Endodermal cell (in vitro differentiated cells): ENCODE results near the gene SYNJ1.

DNA sequence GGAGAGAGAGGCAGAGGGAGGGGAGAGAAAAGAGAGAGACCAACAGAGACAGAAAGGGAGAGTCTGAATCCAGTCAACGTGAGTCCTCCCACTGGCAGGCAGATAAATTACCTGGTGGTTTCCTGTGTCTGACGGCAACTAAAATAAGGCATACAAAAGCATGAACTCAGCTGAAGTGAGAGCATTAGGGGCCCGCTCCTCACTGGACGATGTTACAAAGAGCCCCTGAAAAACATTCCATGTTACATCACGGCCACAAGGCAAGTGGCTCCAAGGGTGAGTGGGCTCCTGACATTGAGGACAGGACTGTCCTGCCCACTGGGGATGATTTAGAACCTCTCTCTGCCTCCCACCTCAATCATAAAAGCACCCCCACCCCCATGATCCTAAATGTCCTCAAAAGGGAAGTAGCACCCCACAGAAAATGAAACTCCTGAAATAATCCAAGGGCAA, 66.7 kb upstream of the TIAM1 start:
- PRO-cap = no peak

DNA sequence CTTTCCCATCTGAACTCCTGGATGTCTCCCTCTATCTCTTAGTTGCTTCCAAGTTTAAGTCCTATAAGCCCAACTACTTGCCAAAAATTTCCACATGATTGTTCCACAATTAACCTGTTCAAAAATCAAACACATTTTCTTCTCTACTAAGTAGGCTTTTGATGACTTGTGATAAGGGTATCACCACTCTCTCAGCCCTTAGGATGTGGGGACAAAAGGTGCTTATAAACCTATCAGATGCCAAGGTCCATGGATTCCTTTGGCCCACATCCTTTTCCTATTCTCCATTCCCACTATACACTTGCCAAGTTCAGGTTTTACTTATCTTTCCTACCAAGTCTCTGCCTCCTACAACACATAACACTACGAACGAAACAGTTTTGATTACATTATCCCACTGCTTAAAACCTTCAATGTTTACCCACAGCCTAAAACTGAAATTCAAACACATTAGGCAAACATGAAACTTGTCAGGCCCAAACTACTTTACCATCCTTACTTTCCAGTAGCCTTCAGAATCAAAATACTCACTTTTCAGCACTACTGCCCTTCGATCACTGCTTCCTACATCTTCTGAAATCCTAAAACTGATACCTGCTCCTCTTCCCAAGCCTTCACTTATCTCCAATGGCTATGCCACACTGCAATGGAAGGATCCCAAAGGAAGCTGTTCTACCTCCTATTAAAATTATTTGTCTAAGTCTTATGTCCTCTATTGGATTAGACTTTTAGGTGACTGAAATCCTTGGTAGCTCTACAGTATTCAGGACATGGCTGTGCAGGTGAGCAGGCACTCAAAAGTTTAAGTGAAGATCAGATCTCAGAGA, 3.0 kb downstream of the SCAF4 start:
- PRO-cap = no peak

GRCh38 chr21:31888989-31889488, 16.2 kb downstream of the HUNK start:
- PRO-cap = no peak

GRCh38 chr21:32378666-32379487, 13.9 kb downstream of the URB1 start:
- PRO-cap = no peak

DNA sequence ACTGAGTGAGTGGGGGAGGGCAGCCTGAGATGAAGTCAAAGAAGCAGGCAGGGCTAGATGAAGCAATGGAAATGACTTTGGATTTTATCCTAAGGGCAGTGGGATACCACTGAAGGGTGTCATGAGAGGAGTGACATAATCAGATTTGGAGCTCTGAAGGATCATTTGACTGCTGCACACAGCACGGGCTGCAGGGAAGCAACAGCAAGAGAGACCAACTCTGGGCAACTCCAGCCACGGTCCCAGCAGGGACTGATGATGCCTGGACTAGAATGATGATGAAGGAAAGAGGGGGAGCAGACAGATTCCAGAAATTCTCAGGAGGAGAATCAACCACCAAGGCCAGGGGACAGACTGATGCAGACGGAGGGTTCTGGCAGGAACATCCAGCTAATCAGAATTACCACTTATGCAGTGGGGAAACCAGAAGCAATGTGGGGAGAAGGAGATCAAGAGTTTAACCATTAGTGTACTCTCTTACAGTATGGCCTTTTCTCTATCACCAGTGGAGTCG, 3.5 kb downstream of the URB1 start:
- PRO-cap = no peak

GRCh38 chr21:32494783-32495851, 82.6 kb downstream of the EVA1C start:
- PRO-cap = no peak

DNA sequence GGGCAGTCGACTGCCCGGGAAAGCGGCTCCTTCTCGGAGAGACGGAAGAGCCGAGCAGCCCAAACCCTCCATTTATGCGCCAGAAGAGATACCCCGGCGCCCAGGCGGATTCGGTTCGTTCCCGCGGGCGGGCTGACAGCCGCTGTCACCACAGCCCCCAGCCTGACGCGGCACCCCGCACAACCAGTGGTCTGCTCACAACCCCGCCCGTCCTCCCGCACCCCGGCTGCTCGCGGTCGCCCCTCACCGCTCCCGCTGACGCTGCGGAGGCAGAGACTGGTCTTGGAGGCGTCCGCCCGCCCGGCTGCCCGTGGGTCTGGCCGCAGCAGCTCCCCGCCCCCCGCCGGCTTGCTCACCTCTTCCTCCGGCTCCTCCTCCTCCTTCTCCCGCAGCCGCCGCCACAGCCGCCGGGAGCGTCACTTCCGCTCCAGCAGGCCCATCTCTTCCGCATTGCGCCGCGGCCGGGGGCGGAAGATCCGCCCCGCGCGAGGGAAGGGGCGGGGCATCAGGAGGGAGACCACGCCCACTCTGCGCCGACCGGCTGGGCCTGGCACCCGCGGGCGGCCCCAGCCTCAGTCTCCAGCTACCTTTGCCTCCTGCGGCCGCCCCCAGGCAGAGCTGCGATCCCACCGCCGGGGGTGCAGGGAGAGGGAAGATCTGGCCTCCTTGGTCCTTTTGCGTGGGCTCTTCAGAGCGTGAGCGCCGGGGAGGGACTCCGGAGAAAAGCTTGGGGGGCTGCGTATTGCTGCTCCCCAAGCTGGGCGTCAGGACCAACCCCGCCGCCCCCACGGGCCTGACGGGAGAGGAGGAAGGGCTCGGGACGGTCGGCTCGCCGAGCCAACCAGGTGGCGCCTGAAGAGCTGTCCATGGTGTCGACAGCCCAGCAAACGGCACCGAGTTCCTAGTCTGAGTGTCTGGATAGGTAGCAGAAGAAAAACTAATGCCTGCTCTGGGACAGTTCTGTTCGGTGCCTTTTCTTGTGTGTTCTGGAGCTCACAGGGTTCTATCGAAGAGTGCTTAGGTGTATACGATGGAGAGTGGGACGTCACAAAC, at the start of gene SYNJ1:
Gene SYNJ1 (minus strand): TSS at position 424 of the 1,053 bp plus-strand sequence.
- PRO-cap = bidirectional peak, plus-strand start at position 575 of the sequence, minus-strand start at position 318 of the sequence

- PRO-cap = no peak
These were observed 10.4 kb upstream of the OLIG1 start for GRCh38 chr21:33059544-33059903.

DNA sequence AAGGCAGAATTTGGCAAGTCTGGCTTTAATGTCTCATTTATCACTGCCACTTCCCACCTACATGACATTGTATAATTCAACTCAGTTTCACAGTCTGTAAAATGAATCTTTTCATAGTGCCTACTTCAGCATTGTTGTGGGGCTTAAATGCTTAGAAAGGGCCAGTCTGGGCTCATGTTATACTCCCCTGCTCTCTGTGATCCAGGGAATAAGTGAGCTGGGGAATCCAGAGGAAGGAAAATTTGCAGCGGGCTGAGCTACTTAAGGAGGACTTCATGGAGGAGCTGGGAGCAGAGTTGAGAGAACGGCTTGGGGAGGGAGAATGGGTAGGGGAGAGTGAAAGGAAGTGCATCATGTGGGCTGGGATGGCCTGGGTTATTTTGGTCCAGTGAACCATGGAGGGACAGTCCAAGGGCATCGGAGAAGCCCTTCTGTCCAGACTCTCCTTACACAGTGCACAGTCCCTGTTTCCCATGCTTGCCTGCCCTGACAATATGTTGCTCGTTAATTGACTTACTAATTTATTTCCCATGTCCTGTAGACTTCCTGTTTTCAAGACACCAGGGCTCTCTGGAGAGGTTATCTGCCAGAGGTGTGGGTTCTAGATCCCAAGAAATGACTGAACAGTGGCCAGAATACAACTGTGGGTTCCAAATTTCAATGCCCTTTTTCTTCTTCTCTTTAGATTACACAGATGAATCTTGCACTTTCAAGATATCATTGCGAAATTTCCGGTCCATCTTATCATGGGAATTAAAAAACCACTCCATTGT, 14.7 kb downstream of the IFNAR2 start:
- PRO-cap = no peak

- PRO-cap = no peak
These were observed 2.9 kb downstream of the IL10RB start for GRCh38 chr21:33268760-33269688.

DNA sequence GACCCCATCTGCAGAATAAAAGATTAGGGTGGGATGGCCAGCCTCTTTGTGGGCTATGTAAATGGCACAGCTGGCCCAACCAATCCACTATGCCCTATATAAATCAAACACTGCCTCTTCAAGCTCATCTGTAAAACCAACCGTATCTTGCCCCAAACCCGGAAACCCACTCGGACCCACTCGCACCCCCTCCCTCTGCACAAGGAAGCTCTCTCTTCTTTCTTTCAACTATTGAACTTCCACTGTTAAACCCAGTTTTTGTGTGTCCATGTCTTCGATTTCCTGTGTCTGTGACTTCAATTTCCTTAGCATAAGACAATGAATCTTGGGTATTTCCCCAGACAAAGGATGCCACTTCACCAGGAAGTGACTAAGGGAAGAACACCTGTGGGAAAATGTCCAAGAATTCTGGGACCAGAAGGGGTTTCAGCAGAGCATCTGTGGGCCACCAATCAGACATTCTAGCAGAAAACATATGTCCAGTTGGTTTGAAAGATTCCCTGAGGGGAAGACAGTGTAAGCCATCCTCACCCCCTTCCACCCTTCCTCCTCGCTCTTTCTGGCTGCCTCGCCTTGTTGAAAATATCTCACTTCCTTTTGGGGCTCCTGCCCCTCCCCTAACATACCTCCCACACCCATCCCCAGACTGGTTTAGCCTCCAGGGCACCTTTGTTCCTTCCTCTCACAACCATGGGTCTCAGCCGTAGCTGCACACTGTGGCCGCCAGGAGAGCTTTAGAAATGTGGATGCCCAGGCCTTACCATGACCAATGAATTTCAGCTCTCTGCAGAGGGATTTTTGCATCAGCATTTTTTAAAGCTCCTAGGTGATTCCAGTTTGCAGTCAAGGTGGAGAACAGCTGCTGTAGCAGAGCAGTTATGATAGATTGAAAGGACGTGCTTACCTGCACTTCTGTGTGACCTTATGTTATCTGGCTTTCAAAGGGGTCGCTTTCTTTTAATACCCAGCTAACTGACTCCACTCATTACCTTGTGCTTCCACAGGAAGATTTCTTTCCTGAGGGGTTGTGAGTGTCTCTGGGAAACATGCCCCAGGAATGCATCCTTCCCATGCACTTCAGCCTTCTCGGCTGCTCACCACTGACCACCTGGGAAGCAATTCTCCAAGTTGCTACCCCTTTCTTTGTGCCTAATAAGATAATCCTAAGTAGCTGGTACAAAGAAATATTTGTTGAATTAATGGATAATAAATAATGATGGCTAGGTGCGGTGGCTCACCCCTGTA, 25.4 kb upstream of the IFNAR1 start:
- PRO-cap = no peak

GRCh38 chr21:33317664-33317863, 7.2 kb upstream of the IFNAR1 start:
- PRO-cap = no peak

GRCh38 chr21:33410918-33411814, 8.0 kb downstream of the IFNGR2 start:
- PRO-cap = no peak

- PRO-cap = no peak
These were observed 25.5 kb downstream of the IFNGR2 start for GRCh38 chr21:33428238-33429501.

DNA sequence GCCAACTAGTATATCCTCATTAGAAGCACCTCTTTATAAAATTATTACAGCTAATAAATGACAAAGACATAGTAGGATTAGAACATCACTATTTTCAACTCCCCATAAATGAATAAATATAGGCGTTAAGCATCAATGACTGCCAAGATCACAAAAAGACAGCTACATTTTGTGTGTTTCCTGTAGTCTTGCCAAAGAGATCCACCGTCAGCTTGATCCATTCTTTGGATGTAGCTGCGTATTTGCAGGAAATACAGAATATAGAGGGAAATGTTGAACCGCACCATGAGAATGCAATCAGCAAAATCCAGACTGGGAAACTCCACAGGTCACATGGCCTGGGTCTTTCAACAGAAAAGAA, 102.6 kb downstream of the ITSN1 start:
- PRO-cap = no peak

DNA sequence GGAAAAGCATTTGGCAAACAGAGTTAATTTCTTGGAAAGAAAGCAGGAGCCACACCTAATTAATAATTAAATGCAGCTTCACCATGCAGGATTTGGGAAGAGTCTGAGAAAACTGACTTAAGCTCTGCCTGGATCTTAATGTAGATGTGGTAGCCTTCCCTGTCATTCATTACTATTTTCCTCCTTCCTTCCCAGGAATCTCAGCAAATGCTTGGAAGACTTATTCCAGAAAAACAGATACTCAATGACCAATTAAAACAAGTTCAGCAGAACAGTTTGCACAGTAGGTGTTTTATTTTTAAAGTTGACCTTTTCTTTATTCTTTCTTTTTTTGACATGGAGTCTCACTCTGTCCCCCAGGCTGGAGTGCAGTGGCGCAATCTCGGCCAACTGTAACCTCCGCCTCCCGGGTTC, 134.3 kb downstream of the ATP5PO start:
- PRO-cap = no peak

- PRO-cap = no peak
These were observed 114.0 kb downstream of the ATP5PO start for GRCh38 chr21:33801518-33802135.

DNA sequence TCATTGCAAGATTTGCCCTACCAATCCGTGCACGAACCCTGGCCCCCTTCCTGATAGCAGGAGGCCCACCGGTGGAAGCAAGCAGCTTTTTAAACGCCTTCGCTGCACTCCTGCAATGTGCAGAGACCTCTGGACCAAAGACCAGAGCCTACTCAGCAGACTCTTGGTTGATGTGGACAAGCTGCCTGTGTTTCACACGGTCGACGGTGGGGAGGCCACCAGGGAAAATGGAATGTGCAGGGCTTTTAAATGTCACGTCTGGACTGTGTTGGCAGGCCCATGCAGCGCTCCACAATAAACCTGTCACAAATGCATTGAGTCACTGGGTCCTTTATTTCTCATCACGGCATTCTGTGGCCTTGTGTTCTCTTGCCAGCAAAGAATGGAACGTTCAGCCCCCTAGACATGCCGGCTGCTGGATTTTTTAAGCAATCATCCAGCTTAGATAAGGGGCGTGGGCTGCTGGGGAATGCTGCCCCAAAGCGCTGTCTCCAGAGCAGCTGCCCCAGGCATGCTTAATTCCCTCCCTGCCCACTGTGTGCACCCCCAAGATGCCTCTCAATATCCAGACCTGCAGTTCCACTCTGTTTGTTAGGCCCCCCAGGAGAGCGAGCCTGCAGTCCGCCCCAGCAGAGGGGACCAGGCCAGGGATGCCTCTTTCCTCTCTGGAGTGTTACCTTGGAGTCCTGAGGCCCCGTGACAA, 71.4 kb downstream of the ATP5PO start:
- PRO-cap = no peak

DNA sequence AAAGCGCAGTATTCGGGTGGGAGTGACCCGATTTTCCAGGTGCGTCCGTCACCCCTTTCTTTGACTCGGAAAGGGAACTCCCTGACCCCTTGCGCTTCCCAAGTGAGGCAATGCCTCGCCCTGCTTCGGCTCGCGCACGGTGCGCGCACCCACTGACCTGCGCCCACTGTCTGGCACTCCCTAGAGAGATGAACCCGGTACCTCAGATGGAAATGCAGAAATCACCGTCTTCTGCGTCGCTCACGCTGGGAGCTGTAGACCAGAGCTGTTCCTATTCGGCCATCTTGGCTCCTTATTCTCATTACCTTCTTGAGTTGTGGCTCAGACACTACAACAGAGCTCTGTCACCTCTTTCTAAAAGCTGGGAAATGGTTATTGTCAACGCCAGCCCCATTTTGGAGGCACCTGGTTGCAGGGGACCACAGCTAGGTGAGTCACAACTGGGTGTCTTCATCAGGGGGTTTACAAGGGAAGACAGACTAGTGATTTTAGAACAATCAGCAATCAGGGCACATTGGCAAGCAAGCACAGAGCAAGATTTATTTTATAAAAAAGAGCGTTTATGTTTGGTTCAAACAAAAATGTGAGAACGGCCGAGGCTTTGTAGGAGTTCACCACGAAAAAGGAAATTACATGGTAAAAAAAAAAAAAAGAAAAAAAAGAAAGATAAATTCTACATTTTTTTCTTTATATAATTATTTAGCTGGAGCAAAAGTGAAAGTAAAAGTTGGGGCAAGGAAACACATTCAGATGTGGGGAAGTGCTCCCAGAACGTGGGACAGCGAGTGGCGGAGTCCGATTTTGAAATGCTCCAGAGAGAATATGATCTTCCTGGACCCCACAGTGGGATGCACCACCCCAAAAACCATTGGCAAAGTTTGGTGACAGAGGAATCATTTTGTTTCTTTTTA, 16.0 kb upstream of the ATP5PO start:
- PRO-cap = bidirectional peak, plus-strand start at position 301 of the sequence, minus-strand start at position 300 of the sequence

DNA sequence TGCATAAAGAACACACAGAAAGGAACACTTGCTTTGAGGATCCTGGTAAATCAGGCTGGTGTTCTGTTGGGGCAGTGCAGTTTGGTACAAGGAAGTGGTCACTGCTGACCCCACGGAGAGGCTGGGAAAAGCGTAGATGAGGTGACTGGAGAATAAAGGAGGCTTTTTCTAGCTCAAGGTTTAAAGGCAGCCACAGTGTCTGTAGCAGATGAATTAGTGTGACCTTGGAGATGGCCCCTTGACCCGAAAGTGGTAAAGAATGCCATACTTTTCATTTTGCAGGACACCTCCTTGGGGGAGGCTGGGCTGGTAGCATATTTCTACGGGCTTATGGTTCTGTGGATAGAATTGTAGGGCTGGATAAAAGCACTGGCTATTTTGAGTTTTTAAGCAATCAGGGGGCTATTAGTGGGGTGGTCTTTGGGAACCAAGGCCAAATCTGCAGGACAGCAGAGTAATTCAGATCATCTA, 16.7 kb upstream of the ATP5PO start:
- PRO-cap = no peak